Mesenchymal stem cell of the bone marrow (primary cell): ENCODE data around the gene ZNRD2.

DNA sequence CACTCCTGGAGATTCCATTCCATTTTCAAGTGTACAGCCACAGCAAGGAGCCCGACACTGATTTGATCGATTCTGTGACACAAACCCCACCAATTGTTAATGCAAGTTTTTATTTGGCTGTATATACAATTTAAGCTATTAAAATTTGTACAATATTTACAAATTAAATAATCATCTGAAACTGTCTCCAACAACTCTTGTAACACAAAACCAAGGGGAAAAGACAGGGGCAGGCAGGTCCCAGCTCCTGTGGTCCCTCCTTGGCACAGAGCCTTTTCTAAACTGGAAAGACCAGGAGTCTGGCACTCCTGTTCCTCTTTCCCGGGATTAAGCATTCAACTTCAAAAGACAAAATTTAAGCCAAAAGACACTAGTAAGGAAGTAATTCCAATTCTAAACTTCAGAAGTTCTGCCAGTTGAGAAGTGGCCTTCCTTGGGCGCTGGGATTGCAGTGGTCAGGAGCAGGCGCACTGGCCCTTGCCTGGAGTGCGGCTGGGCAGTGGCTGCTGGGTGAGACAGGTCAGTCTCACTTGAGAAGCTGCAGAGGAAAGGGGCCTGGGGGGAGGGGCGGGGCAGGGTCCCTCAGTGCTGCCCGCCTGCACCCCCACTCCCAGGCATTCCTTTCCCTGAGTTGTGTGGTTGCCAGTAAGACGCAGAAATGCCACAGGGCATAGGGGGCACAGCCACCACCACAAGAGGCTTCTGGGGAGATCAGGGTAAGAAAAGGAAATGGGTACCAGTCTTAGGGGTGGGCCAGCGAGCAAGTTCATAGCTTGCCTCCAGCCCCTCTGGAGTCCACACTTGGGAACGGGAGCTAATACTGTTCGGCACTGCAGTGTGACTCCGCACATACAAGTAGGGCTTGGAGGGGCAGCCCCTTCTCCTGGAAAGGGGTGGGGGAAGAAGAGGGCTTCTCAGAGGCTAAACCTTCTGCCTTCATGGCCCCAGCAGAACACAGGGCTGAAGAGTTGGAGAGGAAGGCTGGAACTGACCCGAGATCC lies 5.4 kb downstream of the MRPL49 start:
- CAGE, long polyA plus RNA: no peak

DNA sequence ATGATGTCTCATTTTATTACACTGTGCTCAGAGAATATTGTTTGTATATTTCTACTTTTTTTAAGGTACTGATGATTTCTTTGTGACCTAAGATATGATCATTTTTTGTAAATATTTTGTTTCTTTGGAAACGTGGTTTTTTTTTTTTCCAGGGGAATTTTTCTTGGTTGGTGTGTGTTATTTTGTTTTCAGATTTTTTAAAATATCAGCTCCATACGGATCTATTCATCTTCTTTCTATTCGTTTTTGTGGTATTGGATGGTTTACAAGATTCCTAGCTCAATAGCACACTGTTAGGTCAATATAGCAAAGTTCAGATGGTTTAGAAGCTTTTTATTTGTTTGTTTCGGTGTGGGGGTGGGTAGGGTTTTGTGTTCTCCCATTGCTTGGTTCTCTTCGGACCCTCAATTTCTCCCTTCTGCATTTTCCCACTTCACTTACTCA lies 4.7 kb upstream of the SPDYC start:
- CAGE, long polyA plus RNA: no peak

DNA sequence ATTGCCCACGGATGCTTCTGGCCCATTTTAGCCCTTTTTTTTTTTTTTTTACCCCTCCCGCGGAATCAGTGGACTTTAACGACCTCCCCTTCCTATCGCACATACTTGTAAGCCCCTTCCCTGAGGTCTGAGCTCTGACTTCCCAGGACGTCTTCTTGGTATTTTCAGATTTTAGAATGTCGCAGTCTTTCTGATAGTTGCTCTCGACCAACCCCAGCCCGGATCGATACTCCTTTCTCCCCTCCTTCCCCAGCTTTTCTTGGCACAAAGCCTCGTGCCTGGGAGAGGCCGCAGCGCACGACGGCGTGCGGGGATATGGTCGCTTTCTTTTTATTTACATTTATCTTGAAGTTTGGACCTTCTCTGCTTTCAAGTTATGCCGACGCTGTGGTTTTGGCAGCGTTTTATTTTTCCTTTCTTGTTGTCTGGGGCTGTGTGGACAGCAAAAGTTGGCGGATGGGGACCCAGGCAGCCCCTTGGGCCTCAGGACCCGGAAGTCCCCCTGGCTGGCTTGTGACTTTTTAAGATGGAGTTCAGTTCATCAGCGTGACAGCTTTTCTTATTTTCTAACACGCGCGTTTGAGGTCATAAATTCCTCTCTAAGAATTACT lies 4.2 kb upstream of the SPDYC start:
- CAGE, long polyA plus RNA: no peak

GRCh38 chr11:65182044-65182180 lies 184 bp downstream of the CAPN1 start:
- CAGE, long polyA plus RNA: no peak

- CAGE, long polyA plus RNA: no peak
Observed at GRCh38 chr11:65213096-65214079, 31.7 kb downstream of the CAPN1 start.

DNA sequence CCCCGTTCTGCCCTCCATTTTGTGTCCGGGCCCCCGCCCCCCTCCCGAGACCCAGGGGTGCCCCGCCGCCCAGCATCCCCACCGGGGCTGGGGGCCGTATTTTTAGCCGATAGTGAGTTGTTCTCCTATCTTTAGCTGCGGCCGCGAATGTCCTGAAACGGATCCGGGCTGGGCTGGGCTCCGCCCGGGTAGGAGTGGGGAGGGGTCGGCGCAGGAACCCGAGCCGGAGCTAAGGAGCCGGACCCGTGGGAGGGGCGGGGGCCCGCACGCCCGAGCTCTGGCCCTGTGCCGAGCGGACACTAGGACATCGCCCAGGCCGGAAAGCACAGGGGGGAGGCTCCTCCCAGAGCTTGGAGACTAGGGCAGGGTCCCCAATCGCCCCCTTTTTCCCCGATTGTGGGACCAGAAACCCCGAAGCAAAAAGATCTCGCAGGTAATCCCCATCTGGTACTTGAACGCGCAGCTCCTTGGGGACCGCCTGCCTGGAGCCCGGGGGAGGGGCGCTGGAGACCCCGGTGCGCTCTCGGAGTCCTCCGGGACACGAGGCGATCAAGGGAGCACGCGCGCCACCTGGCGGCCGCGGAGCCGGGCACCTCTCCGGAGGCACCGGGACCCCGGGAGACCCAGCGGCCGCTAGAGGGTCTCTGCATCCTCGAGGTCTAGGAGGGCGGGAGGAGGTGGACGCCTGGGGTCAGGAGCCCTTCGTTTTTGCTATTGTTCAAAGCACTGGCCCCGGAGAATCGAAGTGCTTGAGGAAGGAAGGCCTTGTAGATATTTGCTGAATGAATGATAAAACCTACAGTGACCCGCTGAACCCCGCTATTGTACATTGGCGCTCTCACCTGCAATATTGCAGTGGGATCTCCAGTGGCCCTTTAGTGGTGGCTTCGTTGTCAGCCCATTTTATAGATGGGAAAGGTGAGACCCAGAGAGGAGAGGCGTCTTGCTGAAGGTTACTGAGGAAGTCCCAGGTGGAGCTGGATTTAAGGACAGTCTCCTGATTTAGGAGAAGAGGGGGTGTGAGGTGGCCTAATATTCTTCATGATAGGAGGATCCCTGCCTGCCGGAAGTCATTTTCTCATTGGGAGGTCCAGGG lies 861 bp downstream of the CDC42EP2 start:
- CAGE, long polyA plus RNA: no peak

DNA sequence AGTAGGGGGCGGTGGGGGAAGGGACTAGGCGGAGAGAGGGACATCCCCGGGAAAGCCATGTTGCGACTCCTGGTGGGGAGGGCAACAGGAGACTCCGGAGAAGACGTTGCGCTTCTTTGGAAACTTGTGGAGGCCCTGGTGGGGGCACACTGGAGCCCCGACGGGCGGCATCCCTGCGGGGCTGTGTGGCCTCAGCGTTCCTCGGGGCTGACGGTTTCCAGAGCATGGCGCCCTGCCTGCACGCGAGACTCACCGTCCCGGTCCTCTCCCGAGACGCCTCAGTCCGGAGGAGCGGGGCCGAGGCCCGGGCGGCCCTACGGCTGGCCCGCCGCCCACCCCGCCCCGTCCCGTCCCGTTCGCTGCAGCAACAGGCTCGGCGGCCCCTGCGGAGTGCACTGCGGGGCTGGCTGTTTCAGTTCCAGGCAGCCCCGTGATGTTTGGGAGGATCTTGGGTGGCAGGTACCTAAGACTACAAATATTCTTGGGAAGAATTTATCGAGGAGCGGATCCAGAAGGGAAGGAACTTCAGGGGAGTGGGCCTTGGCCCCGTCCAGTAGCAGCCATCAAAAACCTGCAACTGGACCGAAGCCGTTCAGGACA lies 421 bp downstream of the DPF2 start:
- CAGE, long polyA plus RNA: no peak

DNA sequence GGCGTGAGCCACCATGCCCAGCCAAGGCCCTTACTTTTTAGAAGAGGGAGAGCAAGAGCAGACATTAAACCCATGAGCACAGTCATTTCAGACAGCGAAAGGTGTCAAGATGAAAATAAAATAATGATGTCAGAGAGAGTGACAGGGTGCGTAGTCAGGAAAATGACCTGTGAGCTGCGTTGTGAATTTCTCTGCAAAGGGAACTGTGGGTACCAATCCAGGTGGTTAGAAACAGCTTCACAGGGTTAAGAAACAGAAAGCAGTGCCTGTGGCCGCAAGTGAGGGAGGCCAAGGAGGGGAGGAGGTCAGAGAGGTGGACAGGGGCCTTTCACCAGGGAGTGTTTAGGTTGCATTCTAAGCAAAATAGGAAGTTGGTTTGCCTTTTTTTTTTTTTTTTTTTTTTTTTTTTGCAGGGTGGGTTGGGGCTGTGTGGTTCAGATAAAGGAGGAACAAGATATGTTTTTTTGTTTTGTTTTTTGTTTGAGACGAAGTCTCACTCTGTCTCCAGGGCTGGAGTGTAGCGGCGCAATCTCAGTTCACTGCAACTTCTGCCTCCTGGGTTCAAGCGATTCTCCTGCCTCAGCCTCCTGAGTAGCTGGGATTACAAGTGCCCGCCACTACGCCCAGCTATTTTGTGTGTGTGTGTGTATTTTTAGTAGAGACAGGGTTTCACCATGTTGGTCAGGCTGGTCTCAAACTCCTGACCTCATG lies 7.9 kb downstream of the TIGD3 start:
- CAGE, long polyA plus RNA: no peak

DNA sequence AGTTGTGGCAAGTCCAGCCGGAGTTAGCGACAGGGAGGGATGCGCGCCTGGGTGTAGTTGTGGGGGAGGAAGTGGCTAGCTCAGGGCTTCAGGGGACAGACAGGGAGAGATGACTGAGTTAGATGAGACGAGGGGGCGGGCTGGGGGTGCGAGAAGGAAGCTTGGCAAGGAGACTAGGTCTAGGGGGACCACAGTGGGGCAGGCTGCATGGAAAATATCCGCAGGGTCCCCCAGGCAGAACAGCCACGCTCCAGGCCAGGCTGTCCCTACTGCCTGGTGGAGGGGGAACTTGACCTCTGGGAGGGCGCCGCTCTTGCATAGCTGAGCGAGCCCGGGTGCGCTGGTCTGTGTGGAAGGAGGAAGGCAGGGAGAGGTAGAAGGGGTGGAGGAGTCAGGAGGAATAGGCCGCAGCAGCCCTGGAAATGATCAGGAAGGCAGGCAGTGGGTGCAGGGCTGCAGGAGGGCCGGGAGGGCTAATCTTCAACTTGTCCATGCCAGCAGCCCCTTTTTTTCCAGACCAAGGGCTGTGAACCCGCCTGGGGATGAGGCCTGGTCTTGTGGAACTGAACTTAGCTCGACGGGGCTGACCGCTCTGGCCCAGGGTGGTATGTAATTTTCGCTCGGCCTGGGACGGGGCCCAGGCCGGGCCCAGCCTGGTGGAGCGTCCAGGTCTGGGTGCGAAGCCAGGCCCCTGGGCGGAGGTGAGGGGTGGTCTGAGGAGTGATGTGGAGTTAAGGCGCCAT lies 36.5 kb downstream of the FRMD8 start:
- CAGE, long polyA plus RNA: no peak

- CAGE, long polyA plus RNA: no peak
Observed at GRCh38 chr11:65425509-65425795, 39.0 kb downstream of the FRMD8 start.

DNA sequence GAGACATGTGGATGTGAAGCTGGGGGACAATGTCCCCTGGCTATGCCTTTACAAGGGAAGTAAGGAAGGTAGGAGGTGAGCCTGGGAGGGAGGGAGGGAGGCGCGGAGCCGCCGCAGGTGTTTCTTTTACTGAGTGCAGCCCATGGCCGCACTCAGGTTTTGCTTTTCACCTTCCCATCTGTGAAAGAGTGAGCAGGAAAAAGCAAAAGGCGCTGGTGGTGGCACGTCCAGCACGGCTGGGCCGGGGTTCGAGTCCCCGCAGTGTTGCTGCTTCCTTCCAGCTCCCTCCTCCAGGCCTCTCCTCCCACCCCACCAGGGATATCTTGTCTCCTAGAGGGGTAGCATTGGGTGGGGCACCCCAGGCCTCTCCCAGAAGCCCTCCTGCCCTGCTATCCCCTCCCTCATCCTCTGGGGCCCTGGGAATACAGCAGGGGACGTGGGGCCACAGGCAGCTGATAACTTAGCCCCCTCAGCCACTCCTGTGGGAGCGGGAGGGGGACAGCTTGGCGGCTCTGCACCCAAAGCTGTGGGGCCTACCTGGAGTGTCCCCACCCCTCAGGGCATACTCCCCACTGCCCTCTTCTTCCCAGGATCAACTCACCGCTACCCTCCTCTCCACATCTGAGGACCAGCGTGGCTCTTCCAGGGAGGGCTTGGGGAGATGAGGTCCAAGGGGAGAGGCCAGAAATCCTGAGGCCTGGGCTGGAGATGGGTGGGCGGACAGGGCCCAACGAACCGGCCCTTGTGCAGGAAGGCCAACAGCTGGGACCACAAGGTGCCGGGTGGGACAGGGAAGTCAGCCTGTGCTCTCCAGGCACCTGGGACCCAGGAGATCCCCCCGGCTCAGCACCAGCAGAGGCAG lies 59.1 kb downstream of the FRMD8 start:
- CAGE, long polyA plus RNA: no peak

- CAGE, long polyA plus RNA: no peak
Observed at GRCh38 chr11:65478391-65479149, 46.3 kb upstream of the SCYL1 start.

DNA sequence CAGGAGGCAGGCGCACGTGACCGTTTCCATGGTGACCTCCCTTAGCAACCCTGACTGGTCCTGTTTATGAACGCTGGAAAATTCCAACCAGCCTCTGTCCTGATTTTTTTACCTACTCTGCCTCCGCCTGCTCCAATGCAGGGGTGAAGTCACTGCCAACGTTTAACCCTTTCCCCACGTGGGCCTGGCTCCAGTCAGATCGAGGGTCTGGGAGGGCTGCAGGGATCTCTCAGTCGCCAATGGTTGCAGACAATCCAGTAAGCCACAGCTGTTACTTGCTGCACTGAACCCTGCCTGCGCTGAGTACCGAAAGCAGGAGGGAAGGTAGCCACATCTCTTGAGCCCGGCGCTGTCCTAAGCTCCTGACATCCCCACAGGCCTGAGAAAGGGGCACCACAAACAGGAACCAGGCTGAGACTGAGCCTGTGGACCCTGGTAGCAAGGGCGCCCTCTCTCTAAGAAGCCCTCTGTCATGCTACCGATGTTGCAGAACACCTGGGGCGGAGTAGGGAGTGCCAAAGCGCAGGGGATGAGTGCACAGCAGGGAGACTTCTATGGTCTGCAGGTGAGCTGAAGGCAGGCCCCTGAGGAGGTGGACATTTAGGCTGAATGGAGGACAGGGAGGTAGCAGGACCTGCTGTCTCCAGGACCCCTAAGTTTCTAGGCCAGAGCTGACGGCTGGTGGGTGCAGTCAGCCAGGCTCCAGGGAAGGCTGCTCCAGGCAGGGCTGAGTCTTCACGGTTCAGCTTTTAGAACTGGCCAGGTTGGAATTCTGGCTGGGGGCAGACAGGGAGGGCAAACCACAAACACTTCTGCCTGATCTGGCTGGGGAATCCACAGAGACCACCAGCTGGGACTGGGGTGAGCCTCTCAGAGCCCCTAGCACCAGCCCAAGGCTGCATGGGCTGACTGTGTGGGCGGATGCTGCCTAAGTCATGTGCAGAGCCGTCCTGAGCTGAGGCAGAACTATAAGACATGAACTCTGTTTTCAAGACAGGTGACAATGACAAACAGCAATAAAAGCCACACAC lies 36.8 kb upstream of the SCYL1 start:
- CAGE, long polyA plus RNA: no peak

DNA sequence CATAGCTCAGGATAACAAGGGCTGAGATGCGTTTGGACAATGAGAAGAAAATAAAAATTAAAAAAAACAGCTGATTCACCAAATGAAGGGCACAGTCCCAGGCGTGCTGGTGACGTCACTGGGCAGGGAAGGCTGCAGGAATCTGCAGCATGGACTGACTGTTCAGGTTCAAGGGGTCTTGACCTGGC lies 36.2 kb upstream of the SCYL1 start:
- CAGE, long polyA plus RNA: no peak

GRCh38 chr11:65489701-65490293 lies 35.1 kb upstream of the SCYL1 start:
- CAGE, long polyA plus RNA: no peak

GRCh38 chr11:65490294-65490500 lies 34.7 kb upstream of the SCYL1 start:
- CAGE, long polyA plus RNA: no peak

GRCh38 chr11:65569384-65570681 lies at the start of gene ZNRD2:
TSS of gene ZNRD2 (plus strand) at chr11:65570477.
- CAGE, long polyA plus RNA: no peak

DNA sequence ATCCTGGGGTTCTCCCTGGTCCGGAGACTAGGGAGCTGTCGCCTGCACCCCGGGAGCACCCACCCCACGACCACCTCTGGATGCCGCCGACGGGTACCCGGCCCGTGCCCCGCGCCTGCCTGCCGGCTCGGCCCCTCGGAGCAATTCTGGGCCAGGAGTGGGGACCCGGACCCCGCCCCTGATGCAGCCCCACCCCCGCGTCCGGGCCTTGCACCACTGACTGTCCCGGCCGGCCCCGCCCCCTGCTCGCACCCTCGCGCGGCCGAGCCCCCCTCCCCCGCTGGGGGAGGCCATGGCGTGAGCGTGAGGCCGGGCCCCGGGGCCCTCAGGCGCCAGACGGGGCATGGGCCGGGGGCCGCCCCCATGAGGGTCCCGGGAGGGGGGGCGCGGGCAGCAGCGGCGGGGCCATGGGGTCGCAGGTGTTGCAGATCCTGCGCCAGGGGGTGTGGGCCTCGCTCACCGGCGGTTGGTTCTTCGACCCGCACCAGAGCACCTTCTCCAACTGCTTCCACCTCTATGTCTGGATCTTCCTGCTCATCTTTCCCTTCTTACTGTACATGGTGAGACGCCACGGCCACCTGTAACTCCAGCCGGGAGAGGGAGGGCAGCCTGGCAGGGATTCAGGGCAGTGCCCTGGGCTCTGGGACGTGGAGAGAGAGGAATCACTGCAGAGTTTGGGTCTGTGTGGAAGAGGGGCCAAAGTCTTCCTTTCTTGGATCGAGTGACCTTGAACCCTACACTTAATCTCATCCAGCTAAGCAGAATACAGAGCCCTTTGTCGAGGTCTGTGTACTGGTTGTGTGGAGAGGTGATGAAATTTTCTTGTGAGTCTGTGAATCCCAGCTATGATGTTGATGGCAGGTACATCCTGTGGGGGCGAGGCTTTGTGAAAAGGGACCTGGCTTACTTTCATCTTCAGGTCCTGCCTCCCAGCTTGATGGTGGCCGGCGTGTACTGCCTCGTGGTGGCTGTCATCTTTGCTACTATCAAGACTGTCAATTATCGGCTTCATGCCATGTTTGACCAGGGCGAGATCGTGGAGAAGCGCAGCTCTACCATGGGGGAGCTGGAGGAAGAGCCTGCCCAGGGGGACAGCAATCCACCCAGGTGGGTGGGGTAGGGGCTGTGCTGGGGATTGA lies 698 bp downstream of the PCNX3 start:
- CAGE, long polyA plus RNA: no peak

DNA sequence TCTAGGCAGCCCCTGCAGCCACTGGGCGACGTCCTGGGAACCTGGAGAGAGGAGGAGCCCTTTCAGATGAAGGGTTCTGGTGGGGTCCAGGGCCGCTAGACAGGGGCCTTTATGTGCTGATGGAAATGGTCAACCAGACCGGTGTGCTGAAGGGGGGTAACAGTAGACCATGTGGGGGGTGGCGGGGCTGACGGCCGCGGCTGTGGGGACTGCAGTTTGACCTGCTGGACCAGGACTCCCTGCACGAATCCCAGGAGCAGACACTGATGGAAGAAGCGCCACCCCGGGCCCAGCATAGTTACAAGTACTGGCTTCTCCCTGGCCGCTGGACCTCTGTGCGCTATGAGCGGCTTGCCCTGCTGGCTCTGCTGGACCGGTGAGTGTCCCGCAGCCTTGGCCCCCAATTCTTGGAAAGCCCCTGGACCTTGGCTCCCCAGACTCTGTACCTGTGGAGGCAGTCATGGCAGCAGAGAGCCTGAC lies 6.5 kb downstream of the PCNX3 start:
- CAGE, long polyA plus RNA: no peak

DNA sequence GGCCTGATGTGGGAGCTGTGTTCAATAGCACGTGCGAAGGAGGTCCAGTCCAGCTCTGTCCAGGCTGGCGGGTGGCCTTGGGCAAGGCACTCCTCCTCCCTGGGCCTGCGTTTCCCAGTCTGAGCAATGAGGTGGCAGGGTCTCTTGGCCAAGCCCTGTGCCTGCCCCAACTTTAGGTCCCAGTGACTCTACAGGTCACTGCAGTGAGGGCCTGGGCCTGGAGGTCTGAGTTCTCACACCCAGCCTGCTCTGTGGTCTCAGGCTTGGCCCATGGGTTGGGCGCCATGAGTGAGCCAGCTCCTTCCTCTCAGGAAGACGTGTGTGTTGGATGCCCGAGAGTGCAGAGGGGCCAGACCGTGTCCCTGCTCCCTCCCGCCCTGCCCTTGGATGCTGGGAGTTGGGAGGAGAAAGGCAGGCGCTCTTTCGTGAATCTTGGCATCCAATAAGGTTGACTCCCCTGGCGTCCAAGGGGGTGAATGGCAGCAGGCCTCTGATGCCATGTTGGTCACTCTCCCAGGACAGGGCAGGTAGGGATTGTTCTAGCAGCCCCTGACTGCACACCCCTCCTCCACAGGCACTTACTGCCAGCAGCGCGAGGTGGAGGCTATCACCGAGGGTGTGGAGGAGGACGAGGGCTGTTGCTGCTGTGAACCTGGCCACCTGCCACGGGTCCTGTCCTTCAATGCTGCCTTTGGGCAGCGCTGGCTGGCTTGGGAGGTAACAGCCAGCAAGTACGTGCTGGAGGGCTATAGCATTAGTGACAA lies 7.9 kb upstream of the SIPA1 start:
- CAGE, long polyA plus RNA: no peak